ENCODE results near the genes RPRD1B, KIAA1755 and LBP.

DNA sequence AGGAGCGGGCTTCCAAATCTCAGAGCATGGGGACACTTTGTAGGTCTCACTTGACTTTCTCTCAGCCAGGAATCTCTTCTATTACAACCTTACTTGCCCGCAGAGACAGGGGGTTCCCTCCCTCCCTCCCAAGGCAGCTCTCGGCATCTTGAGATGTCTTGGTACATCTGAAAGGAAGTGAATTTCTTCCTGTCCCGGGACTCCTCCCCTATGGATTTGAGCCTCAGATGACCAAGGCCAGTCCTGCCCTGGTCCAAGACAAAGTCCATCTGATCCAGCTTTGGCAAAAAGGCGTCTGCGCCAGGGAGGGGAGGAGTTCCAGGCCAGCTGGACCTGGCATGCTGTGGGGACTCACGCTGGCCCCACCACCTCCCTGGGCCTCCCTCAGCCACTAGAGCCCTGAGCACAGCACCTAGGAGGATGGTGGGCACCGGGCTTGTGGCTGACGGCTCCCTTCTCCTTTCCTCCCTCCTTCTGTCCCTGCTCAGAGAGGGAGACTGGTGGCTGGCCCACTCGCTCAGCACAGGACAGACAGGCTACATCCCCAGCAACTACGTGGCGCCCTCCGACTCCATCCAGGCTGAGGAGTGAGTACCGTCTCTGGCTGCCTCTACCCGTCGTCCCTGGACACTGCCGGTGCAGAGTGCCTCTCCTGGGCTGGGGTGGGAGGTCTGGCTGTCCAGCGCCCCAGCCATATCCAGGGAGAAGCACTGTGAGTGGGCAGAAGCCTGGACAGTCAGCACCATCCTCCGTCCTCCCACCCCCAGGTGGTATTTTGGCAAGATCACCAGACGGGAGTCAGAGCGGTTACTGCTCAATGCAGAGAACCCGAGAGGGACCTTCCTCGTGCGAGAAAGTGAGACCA lies 47.7 kb downstream of the SRC start:
- PRO-cap, result no peak
- RRBS, result no CpG with 5 or more reads among the region's 24 CpGs

- PRO-cap, result no peak
- RRBS, result no CpG with 5 or more reads among the region's 7 CpGs
Measured at GRCh38 chr20:37405132-37405530, 59.2 kb downstream of the SRC start.

- PRO-cap, result no peak
- RRBS, result no CpG with 5 or more reads among the region's 2 CpGs
Measured at GRCh38 chr20:37502692-37503134, 18.3 kb upstream of the NNAT start.

- PRO-cap, result no peak
- RRBS, result no CpG with 5 or more reads among the region's 51 CpGs
Measured at GRCh38 chr20:37522245-37523541, 1.6 kb downstream of the NNAT start.

DNA sequence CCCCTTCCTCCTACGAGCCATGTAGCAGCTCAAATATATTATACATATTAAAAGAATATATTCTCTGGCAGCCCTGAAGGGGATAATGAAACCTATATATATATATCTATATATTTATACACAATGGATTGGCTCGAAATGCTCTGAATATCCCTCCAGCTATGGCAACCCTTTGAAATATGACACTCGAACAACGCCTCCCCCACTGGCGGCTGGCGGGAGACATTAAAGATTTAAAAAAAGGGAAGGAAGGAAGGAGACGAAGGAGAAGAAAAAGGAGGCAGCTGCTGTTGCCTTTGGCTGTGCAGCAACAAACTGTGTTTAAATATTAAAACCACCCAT lies 39.8 kb upstream of the BLCAP start:
- PRO-cap, result no peak
- RRBS, result no CpG with 5 or more reads among the region's 7 CpGs

- PRO-cap, result no peak
- RRBS, result no CpG with 5 or more reads among the region's 15 CpGs
Measured at GRCh38 chr20:37983965-37984644, 49.2 kb downstream of the TTI1 start.

DNA sequence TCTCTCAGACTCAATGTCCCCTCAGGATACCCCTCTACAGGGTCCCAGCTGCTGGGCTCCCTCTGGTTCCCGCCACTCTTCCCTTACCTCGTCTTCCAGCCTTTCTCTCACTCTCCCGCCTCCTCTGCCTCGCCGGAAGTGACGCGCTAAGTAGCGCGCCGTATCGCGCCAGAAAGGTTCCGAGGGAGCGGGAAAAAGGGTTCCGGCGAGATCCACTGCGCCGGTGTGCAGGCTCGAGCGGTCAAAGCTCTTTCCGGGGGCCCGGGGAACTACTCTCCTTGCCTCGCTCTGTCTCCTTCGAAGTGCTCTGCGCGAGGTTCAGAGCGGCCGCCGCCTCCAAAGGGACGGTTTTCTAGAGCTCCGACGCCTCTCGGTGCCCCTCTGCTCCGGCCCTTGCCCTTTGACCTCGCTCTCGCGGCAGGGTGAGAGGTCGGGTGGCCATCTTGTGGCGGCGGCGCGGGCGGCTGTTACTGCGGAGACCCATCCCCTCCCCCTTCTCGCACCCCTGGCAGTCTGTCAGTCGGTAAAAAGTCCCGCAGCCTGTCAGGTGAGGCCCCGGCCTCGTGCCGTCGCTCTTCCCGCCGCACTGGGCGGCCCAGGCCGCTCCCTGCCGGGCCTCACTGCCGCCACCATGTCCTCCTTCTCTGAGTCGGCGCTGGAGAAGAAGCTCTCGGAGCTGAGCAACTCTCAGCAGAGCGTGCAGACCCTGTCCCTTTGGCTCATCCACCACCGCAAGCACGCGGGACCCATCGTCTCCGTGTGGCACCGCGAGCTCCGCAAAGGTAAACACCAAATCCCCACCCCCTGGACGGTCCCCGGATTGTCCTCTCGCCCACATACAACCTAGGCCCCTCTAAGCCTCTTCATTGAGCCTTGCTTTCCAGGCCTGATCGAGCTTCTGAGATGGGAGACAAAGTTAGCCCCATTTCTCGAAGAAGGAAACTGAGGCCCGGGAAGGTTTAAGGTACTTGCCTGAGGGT lies at the start of gene RPRD1B:
Gene RPRD1B (plus strand): TSS at position 430 of the 980 bp plus-strand sequence.
- PRO-cap, result bidirectional peak, plus-strand start at position 244 of the sequence, minus-strand start at position 126 of the sequence
- RRBS, result 2% methylated on average over 30 of the region's 75 CpGs

DNA sequence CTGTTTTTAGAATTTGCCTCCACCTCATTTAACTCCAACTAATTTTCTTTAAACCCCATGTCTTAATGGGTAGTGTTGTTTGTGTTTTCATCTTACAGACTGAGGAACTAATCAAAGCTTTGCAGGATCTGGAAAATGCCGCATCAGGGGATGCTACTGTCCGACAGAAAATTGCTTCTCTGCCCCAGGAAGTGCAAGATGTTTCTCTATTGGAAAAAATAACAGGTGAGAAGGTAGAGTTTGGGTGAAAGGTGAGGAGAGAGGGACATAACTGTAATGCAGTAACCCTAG lies 25.7 kb downstream of the RPRD1B start:
- PRO-cap, result no peak
- RRBS, result no CpG with 5 or more reads among the region's 2 CpGs

DNA sequence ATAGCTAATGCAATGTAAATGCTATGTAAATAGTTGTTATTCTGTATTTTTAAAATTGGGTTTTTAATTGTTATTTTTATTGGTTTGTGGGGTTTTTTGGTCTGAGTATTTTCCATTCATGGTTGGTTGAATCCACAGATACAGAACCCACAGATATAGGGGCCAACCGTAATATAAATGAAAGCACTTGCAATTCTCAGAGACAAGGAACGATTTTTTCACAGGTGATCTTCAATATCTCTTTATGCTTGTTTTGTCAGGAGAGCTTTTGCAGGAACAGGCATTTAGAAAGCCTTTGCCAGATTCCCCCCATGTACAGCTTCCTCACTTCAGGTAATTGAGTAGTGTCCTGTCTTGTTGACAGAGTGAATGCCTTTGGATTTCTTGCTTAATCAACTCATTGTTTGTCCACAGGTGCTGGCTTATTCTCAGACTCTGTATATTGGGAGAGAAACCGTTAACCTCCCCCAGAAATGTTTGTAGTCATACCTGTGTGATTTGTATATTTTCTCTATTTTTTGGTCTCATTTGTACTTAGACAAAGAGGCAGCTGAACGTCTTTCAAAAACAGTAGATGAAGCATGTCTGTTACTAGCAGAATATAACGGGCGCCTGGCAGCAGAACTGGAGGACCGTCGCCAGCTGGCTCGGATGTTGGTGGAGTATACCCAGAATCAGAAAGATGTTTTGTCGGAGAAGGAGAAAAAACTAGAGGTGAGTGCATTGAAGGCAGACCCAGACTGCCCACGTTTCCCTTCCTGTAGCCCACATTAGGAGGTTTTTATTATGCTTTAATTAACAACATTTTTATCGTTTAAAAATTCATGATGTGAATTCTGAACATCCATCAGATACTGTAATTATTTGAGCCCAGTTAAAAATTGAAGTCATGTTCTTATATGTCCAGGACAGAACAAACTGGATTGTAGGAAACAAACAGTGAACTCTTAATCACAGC lies 32.3 kb downstream of the RPRD1B start:
- PRO-cap, result no peak
- RRBS, result no CpG with 5 or more reads among the region's 12 CpGs

DNA sequence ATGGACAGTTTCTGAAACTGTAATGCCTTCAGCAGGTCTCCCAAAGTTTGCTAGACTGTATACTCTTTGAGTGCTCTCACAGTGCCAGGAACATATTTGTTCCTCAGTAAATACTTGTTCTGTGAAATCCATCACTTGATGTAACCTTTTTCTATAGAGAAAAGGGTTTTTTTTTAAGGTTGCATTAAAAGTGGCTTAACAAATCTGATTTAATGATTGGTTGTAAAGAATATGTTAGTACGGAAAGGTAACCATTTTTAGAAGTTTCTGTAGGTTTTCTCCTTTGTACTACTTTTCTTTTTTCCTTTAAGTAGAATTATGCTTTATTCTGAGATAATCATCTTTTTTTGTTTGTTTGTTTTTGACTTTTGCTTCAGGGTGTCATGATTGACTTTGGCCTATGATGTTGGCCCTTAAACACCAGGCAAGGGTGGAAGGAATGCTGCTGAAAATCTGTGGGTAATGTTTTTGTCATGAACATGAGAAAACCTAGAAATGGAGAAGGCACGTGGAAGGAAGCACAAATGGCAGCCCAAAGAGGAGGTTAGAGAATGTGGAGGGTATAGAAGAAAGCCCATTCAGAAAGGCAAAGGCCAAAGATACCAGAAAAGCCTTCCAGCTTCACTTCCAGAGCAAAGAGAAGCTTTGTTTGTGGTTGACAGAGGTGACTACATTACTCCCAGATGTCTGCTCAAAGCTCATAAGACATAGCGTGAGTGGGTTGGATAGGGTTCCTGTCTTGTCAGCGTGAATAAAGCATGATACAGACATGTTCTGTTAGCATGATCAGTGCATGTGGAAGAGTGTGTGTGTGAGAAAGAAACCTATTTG lies 36.5 kb downstream of the RPRD1B start:
- PRO-cap, result no peak
- RRBS, result no CpG with 5 or more reads among the region's 4 CpGs

DNA sequence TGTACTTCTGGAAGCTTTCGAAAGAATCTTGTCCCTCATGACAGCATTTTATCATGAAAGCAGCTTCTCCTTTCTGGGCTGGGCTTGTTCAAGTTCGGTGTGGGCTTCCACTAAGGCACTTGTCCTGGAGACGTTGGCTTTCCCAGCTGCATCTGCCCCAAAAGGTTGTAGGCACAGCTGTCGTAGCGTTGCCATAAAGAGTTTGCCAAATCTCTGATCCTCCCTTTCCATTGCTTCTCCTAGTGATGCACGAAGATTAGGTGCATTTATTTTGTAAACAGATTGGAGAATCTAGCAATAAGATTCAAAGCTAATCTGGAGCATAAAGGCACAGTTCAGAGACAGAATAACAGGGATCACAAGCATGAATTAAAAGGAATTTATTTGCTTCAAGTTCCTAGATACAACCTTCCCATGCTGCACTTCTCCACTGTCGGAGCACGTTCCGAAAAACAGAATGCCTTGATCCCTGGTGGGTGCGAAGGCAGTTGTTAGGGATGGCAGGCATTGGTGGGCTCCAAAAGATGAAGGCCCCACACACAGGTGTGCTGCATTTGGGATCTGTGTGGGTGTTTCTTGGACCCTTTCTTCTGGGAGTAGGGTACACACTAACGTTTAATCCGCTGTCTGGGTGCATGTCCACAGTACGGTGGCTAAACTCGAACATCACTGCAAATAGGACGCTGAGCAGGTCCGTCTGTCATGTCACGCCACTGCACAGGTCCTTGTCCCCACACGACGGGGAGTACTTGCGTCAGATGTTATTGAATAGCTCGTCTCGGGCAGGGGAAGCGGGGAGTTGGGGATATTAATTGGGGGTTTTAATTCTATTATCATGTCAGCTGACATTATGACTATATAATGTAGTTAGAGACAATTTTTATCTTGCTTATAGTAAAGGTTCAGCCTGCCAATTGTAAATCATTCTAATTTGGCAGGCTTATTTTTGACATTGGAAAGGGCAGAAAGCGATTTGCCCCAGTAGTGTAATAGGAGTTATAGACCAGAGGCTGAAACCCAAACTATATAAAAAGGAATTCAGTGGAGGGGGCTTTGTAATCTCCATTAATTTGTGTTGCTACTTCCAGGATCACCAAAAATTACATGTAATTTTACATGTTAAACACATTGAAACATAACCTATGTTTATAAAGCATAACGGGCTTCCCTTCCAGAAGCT lies 57.0 kb downstream of the RPRD1B start:
- PRO-cap, result no peak
- RRBS, result no CpG with 5 or more reads among the region's 25 CpGs

- PRO-cap, result no peak
- RRBS, result no CpG with 5 or more reads among the region's 7 CpGs
Measured at GRCh38 chr20:38130925-38131261, 34.2 kb downstream of the TGM2 start.

DNA sequence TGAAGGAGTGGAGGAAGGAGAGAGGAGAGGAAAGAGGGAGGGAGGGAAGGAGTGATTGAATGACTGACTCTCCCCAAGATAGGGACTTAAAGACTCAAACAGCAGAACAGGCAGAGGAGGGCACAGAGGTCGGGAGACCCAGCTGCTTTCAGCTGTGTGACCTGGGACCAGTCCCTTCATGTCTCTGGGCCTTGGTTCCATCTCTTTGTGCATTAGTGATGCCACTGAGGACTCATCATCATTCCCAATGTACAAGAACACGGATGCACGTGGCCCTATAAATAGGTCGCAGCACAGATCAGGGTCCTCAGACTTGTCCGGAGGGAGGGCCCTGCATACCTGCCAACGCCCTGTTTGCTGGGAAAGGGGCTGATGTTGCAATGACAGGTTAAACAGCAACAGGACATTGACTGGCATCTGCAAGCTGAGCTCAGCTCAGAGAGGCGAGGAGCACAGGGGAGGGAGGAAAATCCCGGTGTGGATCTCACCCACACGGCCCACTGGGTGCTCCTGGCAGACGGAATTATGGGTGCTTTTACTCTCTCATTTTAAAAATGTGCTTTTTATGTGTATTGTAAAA lies 21.9 kb downstream of the TGM2 start:
- PRO-cap, result no peak
- RRBS, result 25% methylated on average over 2 of the region's 10 CpGs

DNA sequence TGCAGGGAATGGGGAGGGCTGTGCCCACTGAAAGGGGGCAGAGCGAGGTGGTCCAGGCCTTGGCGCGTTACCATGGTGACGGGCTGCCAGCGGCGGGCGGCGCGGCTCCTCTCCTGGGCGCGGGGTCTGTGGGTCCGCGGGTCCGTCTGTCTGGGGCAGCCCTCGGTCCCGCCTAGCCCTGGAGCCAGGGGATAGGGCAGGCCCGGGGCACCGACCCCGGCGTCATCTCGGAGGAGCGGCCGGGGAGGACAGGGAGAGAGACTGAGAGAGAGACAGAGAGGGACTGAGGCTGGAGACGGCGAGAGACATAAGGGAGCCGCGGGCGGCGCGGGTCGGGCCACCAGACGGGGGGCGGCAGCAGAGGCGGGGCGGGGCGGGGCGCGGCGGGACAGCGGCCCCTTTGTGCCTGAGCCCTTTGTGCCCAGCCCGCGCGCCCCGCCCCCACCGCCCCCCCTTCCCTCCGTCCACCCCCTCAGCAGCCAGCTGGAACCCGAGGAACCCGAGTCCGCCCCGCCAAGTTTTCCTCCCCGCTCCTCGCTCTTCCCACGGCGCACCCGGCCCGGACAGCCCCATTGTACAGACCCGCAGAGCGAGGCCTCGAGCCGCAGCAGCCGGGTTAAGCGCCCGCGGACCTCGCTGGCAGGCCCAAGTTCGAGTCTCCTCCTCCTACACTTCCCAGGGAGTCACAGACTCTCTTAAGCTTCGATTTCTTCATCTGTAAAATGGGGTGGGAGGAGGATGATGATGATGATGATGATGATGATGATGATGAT lies at the start of gene KIAA1755:
Gene KIAA1755 (minus strand): TSS at position 309 of the 773 bp plus-strand sequence.
- PRO-cap, result bidirectional peak, plus-strand start at position 275 of the sequence, minus-strand start at position 307 of the sequence
- RRBS, result 10% methylated on average over 6 of the region's 67 CpGs

- PRO-cap, result no peak
- RRBS, result 94% methylated on average over 2 of the region's 15 CpGs
Measured at GRCh38 chr20:38346214-38347277, at the start of gene LBP. LBP (plus strand) TSS chr20:38346482.

DNA sequence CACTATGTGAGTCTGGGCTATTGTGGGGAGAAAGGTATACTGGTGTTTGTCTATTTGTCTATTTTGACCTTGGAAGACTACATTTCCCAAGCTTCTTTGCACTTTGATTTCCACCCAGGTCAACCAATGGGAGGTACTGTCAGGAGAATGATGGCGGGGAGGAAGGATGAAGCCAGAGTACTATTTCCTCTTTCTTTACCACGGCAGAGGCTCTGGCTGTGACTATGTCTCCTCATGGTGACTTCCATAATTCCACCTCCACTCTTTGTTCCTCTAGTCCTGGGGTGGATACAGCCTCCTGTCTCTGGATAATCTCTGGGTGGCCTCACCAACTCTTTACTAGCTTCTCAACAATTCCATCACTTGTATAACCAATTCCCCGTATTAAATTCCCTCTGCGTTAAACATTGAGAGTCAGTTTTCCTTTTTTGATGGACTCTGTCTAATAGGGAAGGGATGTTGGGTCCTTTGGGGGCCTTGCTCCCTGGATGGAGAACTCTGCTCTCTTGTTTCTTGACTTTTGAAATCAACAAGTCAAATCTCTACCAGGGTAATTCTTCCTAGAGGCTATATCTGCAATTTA lies 23.3 kb downstream of the LBP start:
- PRO-cap, result no peak
- RRBS, result no CpG with 5 or more reads among the region's 4 CpGs

DNA sequence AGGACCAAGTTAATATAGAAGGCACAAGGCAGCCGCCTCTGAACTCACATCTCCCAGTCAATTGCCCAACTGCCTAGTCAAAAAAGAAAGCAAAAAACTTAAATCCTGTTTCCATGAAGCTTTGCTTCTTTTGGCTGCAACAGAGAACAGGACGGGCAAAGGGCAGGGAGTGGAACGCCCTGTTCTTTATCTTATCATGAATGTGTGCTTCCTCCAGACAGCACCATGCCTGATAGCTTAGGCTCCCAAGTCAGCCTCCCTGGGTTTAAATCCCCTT lies 27.1 kb downstream of the LBP start:
- PRO-cap, result no peak
- RRBS, result no CpG with 5 or more reads among the region's 3 CpGs

- PRO-cap, result no peak
- RRBS, result no CpG with 5 or more reads among the region's 27 CpGs
Measured at GRCh38 chr20:38433724-38434703, 38.6 kb upstream of the RALGAPB start.

- PRO-cap, result no peak
- RRBS, result 7% methylated on average over 21 of the region's 72 CpGs
Measured at GRCh38 chr20:38674135-38674743, 50.0 kb upstream of the SLC32A1 start.

- PRO-cap, result no peak
- RRBS, result no CpG with 5 or more reads among the region's 16 CpGs
Measured at GRCh38 chr20:38804395-38805331, 834 bp upstream of the PPP1R16B start.